SJCRH30 (cell line): ENCODE data around the gene KHDC3L.

- RAMPAGE, long total RNA: no peak
Observed at GRCh38 chr6:71306757-71307508, 18.3 kb downstream of the OGFRL1 start.

- RAMPAGE, long total RNA: no peak
Observed at GRCh38 chr6:71359246-71359909, 70.8 kb downstream of the OGFRL1 start.

DNA sequence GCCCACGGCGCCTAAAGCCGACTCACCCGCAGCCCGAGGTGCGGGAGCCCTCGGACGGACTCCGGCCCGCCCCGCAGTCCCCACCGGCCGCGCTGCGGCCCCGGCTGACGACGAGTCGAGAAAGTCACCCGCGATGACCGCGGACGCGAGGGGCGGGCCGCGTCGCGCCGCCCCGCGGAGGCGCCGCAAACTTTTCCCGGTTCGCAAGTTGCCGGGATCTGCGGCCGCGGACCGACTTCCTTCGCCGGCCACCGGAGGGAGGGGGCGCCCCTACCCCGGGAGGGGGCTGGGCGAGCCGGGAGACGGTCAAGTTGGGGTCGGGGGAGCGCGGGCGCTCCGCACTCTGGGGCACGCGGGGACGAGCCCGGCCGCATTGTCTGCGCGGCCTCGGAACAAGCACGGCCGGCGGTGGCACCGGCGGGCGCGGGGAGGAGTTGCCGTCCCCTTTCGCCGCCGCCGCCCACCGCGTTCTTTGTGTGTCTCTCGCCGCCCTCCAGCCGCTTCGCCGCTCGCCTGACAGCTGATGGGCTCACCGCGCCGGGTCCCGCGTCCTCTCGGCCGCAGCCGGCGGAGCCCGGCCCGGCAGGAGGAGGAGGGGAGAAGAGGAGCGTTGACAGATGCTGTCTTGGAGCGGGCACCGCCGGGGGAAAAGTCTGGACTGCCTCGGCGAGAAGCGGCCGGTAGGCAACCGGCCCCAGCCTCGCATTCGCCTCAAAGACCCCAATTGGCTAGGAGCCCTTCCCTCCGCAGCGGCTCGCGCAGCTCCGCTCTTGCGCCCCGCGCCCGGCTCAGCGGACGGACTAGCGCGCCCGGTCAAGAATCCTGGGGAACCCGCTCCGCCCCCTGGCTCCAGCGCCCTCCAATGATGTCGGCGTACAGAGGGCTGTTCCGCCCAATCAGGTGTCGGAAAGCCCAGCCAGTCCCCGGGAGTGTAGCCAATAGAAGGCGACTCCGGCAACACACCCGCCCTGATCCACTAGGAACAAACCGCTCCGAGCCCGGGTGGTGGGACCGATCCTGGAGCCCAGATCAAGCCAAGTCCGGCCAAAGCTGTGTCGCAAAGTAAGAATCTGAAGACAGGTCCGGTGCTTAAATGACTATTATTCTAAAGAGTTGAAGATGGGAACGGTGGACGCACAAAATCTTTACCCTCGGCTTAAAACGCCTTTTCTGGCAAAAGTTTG lies 131.8 kb downstream of the OGFRL1 start:
- RAMPAGE, long total RNA: no peak

DNA sequence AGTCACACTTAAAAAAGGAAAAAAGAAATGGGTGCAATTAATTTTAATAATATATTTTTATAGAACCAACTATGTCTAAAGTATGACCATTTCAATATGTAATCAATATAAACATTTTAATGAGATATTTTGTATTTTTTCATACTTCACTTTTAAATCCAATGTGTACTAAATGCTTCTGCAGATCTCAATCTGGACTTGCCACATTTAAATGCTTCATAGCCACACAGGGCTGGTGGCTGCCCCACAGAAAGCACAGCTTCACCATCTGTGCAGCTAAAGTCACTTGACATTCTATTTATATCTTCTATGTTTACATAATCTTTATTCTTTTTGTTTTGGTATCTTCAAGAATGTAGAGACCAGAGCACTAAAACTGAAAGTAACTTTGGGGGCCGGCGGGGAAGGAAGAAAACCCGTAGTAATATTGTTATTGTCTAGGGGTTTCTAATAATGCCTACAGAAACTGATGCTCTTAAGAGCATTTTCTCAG lies 207.3 kb downstream of the OGFRL1 start:
- RAMPAGE, long total RNA: no peak

GRCh38 chr6:72217967-72218479 lies 331.7 kb downstream of the RIMS1 start:
- RAMPAGE, long total RNA: no peak

GRCh38 chr6:72638833-72639574 lies 17.1 kb downstream of the KCNQ5 start:
- RAMPAGE, long total RNA: no peak

- RAMPAGE, long total RNA: no peak
Observed at GRCh38 chr6:72771082-72771513, 149.2 kb downstream of the KCNQ5 start.

DNA sequence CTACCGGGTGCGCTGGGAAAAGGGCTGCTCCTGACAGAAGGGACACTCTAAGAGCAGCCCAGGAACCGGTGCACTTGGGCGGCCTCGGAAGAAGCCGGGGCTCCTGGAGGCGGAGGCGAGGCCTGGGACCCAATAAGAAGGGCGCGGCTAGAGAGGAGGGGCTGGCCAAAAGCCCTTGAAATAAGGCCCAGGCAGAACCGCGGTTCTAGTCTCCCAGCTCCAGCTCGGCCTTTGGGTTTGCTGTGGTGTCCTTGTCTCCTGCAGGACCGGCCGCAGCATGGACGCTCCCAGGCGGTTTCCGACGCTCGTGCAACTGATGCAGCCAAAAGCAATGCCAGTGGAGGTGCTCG lies at the start of gene KHDC3L:
Gene KHDC3L, plus strand, starts transcription at position 206 of the 350 bp plus-strand sequence.
- RAMPAGE, long total RNA: no peak

GRCh38 chr6:73475765-73476272 lies 14.3 kb downstream of the MTO1 start:
- RAMPAGE, long total RNA: no peak

DNA sequence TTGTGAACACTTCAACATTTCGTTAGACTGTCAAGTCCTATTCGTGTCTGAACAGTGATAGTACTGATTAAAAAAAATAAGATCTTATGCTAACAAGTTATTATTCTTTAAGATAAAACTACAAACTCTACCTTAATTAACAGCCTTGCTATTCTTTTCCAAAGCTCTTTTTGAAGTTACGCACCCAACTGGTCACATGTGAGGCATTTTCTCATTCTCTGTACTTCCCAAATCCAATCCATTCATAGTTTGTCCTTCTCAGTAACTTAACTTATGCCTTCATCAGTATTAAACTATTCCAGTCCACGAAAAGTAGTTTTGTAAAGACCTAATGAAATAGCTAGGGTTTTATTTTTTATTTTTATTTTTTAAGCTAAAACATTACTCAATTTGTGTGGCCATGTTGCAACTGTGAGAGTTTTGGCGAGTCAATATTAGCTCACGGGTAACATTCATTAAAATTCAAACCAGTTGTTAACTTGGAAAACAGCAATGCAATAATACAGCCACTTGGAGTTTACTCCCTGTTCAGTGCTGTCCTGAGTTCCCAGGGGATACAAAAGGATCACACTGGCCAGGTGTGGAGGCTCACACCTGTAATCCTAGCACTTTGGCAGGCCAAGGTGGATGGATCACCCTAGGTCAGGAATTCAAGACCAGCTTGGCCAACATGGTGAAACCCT lies 27.8 kb upstream of the EEF1A1 start:
- RAMPAGE, long total RNA: no peak

- RAMPAGE, long total RNA: no peak
Observed at GRCh38 chr6:73579221-73579871, 58.5 kb upstream of the EEF1A1 start.

- RAMPAGE, long total RNA: no peak
Observed at GRCh38 chr6:73695145-73695456, 902 bp upstream of the CD109 start.

DNA sequence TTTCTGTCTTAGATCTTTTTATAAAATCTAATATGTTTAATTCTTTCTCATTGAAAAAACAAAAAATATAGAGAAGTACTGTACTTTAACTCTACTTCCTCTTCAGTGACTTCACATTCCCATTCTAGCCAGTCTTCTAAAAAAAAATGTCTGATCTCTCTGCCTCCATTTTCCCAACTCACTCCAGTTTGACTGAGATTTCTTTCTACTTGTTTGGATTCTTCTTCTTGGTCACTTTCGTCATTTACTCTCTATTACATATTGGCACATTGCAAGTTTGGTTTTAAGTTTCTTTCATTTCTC lies 51.1 kb downstream of the CD109 start:
- RAMPAGE, long total RNA: no peak

- RAMPAGE, long total RNA: no peak
Observed at GRCh38 chr6:75253562-75254634, 10.3 kb upstream of the COX7A2 start.

DNA sequence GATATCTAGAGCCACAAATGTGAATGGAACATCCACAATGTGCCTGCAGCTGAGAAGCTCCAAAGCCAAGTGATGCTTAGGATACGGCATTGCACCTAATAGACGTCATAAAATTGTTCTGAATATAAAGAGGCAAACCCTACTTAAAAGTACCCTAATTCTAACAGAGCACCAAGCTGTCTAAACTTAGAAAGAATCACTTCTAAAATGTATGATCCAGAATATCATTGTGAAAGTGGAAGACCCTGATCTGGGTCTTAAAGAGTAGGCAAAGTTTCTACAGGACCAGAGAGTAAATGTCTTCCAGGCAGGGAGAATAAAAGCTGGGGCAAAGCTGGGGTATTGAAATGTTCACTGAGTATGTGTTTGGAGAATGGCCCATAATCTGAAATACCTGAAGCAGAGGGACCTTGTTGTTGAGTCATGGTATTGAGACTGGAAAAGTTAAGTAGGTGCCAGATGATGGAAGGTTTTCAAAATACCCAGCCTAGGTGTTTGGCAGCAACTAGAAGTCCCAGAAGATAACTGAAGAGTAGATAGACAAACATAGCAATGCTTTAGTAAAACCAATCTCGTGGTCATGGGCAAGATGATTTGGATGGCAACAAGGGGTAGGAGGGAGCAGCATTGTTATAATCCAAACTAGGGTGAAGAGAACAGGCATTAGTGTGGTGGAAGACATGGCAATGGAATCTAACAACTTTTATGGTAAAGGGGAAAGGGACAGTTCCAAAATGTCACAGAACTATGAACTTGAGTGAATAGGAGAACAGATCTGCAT lies 2.5 kb downstream of the FILIP1 start:
- RAMPAGE, long total RNA: no peak

- RAMPAGE, long total RNA: no peak
Observed at GRCh38 chr6:75643720-75644329, 42.1 kb downstream of the SENP6 start.

- RAMPAGE, long total RNA: no peak
Observed at GRCh38 chr6:77464183-77465032, 1.1 kb upstream of the HTR1B start.

DNA sequence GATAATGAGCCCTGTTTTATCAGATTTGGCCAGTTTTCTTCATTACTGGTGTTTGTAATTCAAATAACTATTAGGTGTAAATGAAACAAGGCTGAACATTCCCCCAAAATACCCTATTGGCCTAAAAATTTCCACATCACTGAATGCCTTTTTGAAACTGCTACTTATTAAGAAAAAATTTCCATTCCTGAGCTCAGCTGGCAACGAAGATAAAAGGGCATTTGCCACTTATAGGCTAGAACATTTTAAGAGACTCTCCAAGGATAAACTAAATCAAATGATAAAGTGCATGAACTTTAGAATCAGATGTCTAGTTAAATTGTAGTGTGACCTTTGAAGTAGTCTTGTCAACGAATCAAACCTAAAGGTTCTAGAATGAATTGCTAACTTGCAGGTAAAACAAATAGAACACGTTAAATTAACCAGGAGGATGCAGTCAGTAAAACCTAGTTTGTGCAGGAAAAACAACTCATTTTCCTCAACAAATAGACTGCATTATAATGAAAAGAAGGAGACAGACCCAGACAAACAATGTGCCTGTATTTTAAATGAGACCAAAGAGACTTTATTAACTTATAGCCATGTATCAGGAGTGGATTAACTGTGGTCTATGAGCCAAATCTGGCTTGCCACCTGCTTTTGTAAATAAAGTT lies 184.2 kb downstream of the MEI4 start:
- RAMPAGE, long total RNA: no peak

DNA sequence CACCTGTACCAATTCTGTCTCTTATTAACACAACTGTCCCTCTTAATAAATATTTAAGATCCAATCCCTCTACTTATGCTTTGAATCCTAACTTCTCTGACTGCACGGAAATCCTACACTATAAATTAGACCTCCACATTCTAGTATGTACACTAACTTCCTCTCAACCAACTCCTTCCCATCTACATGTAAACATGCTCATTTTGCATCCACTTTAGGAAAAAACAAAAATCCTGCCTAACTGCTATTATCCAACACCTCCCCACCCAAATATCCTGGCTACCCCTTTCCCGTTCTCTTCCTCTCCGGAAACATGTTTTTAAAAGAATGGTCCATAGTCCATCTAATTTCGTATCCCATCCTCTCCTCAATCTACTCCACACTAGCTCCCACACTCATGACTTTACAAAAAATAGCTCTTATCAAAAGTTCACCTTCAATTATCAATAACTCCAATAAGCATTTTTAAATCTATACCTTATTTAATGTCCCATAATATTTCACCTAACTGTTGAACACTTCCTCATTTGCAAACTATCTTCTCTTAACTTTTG lies 13.9 kb downstream of the PHIP start:
- RAMPAGE, long total RNA: no peak

- RAMPAGE, long total RNA: no peak
Observed at GRCh38 chr6:80126822-80127475, 20.5 kb downstream of the BCKDHB start.